ENCODE results near the gene CASS4.

- PRO-cap, result unidirectional peak, plus-strand start at chr20:54068790
Observed at GRCh38 chr20:54068273-54068947, 2.0 kb downstream of the BCAS1 start.

GRCh38 chr20:54208229-54209147 is 601 bp downstream of the PFDN4 start:
- PRO-cap, result unidirectional peak, plus-strand start at chr20:54208336; unidirectional peak, minus-strand start at chr20:54208513

- PRO-cap, result unidirectional peak, minus-strand start at chr20:54859801
Observed at GRCh38 chr20:54859670-54859960, 384.2 kb downstream of the DOK5 start.

- PRO-cap, result unidirectional peak, plus-strand start at chr20:56412038
Observed at GRCh38 chr20:56411653-56412722, at the start of gene CASS4. CASS4 (plus strand) TSS chr20:56412260.

DNA sequence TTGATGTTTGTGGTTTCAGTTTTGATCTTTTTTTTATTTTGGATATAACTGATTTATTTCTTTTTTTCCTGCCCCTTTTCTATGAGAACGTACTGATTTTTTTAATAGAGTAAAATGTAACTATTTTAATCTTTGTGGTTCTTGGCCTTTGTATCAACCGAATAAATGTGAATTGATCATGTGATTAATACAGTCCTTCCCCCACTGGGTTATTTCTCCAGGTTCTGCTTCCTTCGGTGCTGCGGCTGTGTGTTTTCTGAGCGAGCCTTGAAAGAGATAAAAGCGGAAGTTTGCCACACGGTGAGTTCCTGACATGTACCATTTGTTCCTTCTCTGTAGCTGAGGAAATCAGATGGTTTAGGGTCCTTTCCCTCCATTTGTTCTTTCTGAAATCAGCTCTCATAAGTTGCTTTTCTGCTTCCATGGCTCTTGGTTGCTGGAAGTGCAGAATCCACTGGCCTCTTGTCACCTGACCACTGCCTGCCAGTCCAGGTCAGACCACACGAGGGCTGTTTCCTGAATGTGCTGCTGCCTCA is 15.5 kb downstream of the RTF2 start:
- PRO-cap, result no peak

DNA sequence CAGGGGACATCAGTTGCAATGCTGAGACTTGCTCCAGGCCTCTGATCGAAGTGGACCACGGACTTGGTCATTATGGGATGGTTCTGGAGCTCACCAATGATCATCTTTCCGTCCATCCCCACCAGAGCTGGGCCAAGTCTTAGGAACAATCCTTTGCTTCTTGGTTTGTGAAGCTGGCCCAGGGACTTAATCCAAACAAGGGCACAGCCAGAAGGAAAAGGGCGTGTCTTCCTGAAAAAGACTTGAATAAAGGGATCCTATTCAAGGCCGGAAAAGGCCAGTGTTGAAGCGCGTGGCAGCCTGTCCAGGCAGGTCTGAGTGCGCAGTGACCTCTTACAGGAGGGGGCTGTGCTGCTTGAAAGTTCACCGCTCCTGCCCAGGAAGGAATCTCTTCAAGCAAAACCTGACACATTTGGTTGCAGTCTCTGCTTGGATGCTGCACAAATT is 136.0 kb downstream of the TFAP2C start:
- PRO-cap, result no peak

- PRO-cap, result unidirectional peak, minus-strand start at chr20:56808957
Observed at GRCh38 chr20:56808440-56809419, 179.6 kb downstream of the TFAP2C start.

GRCh38 chr20:56925130-56925889 is 296.2 kb downstream of the TFAP2C start:
- PRO-cap, result no peak

DNA sequence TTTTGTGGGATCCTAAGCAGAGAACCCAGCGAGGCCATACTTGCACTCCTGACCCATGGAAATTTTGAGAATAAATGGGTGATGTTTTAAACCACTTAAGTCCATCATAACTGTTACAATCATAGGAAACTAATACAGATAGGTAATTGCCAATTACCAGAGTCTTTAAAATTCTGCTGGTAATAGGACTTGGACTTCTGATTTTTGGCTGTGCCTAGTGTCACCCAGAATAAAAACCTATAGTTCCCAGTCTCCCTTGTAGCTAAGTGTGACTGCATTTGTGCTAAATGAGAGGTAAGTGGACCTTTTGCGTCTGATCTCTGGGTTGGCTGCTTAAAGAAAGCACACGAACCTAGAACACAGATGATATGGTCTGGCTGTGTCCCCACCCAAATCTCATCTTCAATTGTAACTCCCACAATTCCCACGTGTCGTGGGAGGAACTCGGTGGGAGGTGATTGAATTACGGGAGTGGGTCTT is 102.9 kb downstream of the BMP7 start:
- PRO-cap, result no peak

- PRO-cap, result no peak
Observed at GRCh38 chr20:57210110-57210427, 56.4 kb downstream of the BMP7 start.

DNA sequence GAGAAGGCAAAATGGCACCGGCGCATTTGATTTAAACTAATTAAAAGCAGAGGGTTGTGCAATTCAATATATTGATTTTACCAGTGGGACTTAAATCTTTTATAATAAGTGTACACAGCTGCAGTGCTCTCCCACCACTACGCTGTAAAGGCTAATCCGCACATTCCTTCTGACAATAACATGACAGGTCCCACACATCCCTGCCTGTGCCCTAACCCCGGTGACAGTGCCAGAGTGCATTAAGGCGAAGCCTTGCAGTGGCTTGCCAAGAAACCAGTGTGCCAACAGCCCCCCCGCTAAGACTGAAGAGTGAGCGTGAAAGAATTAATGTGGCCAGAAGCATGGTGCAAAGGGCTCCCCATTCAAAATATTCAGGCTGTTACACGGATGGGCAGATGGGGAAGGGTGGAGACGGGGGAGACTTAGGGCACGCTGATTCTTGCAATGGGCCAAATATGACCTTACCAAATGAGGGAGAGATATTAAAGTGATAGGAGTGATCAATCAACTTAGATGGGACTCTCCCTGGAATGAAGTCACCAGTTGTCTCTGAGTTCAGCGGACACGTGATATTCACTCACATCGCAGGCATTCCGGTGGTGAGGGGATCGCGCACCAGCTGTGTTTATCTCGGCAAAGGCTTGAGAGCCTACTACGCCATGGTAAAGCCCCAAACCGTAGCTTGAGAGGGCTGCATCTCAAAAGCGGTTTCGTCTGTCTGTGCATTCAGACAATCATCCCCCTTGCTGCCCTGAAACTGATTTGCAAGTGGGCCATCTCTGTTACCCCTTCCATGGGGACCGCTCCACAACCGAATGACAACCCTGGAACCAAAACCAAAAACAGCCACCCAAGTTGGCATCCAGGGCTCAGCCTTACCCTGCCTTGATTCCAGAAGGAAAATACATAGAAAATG is 5.6 kb downstream of the BMP7 start:
- PRO-cap, result no peak

GRCh38 chr20:57282674-57283338 is 16.4 kb upstream of the BMP7 start:
- PRO-cap, result no peak

- PRO-cap, result no peak
Observed at GRCh38 chr20:57375647-57375951, 15.6 kb upstream of the RBM38 start.

DNA sequence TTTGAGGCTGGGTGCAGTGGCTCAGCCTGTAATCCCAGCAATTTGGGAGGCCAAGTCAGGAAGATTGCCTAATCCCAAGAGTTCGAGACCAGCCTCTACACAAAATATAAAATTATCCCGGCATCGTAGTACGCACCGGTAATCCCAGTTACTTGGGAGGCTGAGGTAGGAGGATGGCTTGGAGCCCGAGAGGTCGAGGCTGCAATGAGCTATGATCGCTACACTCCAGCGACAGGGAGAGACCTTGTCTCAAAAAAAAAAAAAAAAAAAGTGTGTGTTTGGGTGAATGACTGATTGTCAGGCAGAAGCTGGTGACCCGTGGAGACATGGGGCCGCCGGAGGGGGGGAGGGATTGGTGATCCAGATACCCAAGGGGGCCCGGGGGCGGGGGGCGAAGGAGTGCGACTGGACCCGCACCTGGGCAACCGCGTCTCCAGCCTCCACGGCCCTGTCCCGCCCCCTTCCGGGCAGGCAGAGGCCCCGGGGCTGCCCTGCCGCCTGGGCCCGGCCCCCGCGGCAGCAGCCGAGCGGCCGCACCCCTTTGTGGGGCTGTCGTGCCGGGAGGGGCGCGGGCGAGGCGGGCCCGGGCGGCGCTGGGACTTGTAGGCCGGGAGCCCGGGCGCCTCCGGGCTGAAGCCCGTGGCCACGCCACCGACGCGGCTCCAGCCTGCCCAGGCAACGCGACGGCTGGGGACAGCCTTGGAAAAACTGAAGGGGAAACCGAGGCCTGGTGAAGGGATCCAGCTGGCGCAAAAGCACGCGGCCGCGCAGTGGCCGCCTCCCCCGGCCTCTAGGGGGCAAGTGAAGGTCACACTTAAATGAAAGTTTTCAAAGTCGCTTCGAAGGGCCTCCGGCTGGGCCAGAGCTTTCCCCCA is 2.1 kb upstream of the RBM38 start:
- PRO-cap, result bidirectional peak, plus-strand start at position 552 of the sequence, minus-strand start at position 435 of the sequence

DNA sequence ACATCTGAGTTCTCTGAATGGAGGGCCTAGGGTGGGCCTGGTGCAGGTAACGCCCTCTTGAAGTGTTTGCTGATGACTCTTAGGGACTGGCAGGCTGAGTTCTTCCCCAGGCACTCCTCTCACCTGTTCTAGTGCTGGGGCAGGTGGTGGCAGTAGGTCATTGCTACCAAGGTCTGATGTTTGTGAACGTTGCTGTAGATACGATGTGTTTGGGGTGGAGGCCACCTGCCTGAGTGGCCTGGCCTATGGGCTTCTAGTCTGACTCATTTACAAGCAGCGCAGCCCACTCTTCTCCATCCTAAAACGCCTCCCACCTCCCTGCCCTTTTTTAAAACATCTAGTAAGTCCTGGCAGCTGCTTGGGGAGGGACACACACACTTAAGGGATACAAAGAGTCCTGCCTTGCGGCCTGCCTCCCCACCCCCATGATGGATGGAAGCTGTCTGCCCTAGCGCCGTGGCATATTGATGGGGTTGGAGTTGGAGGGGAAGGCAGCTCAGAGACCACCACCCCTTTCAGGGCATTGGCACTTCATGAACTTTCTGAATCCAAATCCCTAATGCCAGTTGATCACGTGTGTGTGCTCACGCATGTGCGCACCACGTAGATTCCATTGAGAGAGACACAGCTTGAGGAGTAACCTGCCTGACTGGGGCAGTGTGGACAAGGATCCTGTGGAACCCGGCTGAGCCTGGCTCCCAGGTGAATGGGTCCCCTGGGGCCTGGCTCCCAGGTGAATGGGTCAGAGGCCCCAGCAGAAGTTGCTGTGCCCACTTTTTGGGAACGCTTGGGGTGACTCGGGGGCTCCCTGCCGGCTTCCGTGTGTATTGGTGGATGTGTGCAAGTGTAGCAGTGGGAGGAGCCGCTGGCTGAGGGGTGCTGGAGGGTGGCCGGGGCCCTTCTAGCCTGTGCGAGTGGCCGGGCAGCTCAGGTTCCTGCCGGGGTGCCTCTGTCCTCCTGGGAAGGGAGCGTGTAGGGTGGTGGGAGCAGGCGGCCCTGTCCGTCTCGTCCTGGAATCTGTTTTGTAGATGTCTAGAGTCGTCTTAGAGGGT is 2.8 kb downstream of the RBM38 start:
- PRO-cap, result bidirectional peak, plus-strand start at position 331 of the sequence, minus-strand start at position 130 of the sequence

GRCh38 chr20:57401106-57401731 is 10.0 kb downstream of the RBM38 start:
- PRO-cap, result no peak

DNA sequence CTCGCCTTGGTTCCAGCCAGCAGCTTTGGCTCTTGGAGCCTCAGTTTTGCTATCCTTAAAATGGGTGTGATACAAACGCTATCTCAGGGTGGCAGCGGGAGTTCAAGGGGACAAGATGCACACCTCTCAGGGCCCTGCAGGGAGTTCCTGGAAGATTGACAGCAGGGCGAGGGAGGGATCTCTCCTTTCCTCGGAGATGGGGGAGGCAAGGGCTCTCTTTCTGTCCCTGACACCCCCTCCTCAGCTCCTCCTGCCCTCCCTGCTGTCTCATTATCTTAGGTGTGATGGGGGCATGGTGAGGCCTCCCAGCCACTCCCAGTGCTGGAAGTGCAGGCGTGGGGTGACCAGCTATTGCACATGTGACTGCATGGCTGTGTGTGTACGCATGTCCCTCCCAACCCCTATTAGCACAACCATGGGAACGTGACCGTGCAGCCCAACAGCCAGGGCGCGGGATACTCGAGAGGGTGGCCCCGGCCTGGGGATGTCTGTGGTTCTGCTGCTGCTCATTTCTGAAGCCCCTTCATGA is 50.8 kb downstream of the RBM38 start:
- PRO-cap, result no peak

DNA sequence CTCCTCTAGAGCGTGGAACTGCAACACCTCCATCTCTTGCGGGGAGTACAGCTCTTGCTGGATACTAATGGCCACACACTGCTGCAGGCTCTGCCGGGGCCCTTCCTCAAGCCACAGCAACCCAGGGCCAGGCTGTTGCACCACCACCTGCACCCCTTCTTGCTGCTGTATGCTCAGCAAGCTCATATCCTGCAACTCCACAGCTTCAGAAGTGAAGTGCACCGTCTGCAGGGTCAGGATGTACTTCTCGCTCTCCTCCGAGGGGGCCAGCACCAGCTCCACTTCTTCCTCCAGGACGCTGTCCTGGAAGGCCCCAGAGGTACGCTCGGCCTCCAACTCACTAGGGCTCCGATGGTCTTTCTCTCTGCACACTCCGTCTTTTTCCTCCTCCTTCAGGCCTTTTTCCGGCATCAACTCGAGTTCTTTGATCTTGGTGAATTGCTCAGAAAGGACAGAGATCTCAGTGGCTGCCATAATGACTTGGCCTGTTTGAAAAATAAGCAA is 1.2 kb downstream of the CTCFL start:
- PRO-cap, result no peak

DNA sequence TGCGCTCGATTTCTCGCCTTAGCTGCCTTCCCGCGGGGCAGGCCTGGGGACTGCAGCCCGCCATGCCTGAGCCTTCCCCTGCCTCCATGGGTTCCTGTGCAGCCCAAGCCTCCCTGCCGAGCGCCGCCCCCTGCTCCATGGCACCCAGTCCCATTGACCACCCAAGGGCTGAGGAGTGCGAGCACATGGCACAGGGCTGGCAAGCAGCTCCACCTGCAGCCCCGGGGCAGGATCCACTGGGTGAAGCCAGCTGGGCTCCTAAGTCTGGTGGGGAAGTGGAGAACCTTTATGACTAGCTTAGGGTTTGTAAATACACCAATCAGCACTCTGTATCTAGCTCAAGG is 8.7 kb upstream of the ZBP1 start:
- PRO-cap, result no peak

- PRO-cap, result no peak
Observed at GRCh38 chr20:57683531-57684063, 26.2 kb downstream of the PMEPA1 start.

All from colonic mucosa (tissue), 1 donor.